Cerebellum (tissue), 5 donors: ENCODE results near the genes GIMAP1, ATG9B and CDK5.

GRCh38 chr7:150109534-150110089, 213.5 kb upstream of the LRRC61 start:
- PRO-cap, 3 experiments = no peak in any of the 3 experiments
- RAMPAGE, long total RNA = no peak

GRCh38 chr7:150277434-150278217, 45.5 kb upstream of the LRRC61 start:
- PRO-cap, 3 experiments = no peak in any of the 3 experiments
- RAMPAGE, long total RNA = no peak

DNA sequence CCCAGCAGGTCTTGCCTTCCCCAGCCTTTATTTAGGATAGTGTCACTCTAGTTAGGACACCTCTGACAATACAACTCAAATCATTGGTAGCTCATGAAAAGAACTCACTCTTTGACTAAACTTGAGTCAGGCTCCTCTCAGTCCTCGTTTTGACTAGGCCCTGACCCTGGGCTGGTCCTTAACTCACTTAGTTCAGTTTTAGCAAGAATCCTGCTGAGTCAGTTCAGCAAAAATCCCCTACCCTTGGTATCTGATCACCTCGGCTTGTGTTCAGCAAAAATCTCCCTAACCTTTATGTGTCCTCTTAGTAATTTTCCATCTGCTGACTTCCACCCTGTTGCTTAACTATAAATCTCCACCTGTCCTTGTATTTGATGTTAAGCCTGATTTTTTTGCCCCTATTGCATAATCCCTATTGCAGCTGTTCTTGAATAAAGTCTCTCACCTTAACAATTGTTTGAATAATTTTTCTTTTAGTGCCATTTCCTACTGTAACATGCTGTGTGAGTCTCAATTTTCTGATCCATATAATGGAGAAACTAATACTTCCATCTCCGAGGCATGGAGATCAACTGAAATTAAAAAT, 2.2 kb upstream of the LRRC61 start:
- PRO-cap, 3 experiments = no peak in any of the 3 experiments
- RAMPAGE, long total RNA = no peak

DNA sequence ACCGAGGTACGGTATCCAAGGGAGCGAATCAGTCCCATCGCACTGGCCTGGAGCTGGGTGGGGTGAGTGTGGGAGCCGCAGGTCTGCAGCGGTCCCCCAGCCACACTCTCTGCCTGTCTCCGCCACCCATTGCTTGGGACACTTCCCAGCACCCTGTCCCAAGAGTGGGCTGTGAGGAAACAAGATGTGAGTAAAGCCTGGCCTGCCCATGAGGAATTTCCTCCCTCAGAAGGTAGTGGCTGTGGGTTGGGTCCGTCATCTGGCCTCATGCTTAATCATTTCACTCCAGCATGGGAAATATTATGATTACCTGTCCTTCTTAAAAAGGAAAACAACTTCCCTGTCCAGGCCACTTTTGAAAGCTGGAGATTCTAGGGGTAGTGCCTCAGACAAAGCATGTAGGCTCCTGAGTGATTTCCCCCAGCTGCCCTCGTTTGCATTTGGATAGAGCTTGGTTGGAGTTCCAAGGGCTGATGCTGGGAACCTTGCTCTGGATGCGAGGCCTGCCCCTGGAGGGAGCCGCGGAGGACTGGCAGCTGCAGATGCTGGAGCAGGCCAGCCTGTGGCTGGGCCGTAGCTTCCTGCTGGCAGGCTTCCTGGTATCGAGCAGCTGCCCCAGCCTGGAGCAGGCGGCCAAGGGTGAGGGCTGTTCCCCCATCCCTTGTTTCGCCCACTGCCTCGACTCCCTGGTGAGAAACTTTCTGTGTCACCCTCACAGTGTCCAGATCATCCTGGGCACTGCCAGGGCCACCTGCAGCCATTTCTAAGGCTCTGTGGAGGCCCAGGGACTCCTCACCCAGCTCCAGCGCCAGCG, 6.3 kb upstream of the ACTR3C start:
- PRO-cap, 3 experiments = no peak in any of the 3 experiments
- RAMPAGE, long total RNA = no peak

DNA sequence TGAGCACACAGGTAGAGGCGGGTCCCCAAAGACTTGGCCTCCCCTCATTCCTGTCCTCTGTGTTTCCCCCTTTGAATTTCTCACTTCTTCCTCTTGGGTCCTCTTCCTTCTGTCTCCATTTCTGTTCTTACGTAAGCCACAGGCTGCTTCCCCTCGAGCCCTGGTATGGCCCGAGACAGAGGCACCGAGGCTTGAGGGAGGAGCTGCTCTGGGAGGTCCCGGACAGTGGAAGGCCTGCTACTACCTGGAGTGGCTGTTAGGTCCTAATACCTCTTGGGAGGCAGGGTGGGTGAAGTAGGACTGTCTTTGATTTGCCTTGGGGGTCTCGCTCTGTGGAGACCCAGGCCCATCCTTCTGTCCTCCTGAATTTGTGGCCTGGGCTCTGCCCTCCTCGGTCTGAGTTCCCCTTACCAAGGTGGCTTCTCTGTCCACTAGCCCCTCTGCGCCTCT, 5.5 kb downstream of the ZNF775 start:
- PRO-cap, 3 experiments = no peak in any of the 3 experiments
- RAMPAGE, long total RNA = no peak

- PRO-cap, 3 experiments = no peak in any of the 3 experiments
- RAMPAGE, long total RNA = no peak
Observed at GRCh38 chr7:150402140-150402567, 3.3 kb upstream of the ENSG00000284691 start.

DNA sequence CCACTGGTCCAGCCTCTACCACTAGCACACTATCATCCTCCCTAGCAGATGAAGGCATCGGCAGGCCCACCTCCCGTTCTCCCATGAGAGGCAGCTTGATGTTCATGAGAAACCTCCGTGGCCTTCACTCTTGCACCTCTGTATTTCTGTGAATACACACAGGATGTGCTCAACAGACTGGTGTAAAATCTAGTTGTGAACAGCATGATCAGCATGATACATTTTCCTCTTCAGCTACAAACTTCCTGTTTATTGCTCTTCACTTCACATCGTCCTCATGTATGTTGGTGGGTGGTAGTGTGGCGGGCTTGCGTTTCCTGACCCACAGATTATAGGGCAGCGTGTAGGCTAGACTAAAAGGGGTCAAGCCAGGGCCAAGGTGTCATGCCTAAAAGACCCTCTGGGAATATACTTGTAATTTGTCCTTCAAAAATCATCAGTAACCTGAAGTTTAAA, 31.1 kb downstream of the GIMAP8 start:
- PRO-cap, 3 experiments = no peak in any of the 3 experiments
- RAMPAGE, long total RNA = no peak

GRCh38 chr7:150483939-150484654, 30.6 kb upstream of the GIMAP7 start:
- PRO-cap, 3 experiments = no peak in any of the 3 experiments
- RAMPAGE, long total RNA = no peak

DNA sequence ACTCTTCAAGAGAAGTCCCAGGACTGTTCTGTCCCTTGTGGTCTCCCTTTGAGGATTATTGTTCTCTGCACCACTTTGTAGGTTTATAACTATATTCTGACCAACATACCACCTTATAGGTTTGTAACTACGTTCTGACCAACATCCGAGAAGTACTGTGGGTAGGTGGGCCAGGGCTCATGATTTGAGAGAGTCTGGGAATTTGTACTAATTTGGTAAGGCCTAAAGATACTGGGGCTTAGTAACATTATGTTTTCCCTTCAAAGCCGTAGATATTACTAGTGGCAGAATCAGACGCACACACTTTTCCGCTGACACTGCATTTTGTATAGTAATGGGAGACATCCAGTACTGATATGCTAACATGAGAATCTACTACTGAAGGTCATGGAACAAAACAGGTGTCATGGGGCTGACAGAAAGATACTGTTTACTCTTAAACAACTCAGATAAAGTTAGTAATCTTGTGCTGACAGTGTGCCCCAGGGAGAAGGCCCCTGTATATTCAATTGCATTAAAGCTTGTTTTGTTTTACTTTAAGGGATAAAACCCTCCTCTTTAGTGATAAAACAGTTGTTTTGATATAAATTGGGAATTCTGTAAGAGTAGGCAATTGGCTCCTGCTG, 11.1 kb upstream of the GIMAP7 start:
- PRO-cap, 3 experiments = no peak in any of the 3 experiments
- RAMPAGE, long total RNA = no peak

DNA sequence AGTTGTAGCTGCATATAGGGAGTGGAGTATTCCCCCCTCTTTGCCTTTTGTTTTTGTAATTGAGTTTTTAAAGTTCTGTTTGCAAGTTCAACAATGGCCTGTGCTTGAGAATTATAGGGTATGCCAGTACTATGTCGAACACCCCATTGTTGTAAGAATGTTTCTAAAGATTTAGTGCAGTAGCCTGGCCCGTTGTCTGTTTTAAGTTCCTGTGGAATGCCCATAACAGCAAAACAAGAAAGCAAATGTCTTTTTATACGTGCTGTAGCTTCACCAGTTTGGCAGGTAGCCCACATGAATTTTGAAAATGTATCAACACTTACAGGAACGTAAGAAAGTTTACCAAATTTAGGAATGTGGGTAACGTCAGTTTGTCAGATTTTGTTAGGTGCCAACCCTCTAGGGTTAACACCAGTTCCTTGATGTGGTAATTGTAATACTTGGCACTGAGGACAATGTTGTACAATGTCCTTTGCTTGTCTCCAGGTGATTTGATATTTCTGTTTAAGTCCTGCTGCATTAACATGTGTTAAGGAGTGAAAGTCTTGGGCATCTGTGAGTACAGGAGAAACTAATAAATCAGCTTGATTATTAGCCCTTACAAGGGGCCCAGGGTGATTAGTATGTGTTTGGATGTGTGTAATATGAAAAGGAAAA, 3.2 kb upstream of the GIMAP4 start:
- PRO-cap, 3 experiments = no peak in any of the 3 experiments
- RAMPAGE, long total RNA = no peak

- PRO-cap, 3 experiments = no peak in any of the 3 experiments
- RAMPAGE, long total RNA = no peak
Observed at GRCh38 chr7:150665698-150666318, 19.7 kb upstream of the GIMAP2 start.

GRCh38 chr7:150676653-150677048, 8.9 kb upstream of the GIMAP2 start:
- PRO-cap, 3 experiments = no peak in any of the 3 experiments
- RAMPAGE, long total RNA = no peak

DNA sequence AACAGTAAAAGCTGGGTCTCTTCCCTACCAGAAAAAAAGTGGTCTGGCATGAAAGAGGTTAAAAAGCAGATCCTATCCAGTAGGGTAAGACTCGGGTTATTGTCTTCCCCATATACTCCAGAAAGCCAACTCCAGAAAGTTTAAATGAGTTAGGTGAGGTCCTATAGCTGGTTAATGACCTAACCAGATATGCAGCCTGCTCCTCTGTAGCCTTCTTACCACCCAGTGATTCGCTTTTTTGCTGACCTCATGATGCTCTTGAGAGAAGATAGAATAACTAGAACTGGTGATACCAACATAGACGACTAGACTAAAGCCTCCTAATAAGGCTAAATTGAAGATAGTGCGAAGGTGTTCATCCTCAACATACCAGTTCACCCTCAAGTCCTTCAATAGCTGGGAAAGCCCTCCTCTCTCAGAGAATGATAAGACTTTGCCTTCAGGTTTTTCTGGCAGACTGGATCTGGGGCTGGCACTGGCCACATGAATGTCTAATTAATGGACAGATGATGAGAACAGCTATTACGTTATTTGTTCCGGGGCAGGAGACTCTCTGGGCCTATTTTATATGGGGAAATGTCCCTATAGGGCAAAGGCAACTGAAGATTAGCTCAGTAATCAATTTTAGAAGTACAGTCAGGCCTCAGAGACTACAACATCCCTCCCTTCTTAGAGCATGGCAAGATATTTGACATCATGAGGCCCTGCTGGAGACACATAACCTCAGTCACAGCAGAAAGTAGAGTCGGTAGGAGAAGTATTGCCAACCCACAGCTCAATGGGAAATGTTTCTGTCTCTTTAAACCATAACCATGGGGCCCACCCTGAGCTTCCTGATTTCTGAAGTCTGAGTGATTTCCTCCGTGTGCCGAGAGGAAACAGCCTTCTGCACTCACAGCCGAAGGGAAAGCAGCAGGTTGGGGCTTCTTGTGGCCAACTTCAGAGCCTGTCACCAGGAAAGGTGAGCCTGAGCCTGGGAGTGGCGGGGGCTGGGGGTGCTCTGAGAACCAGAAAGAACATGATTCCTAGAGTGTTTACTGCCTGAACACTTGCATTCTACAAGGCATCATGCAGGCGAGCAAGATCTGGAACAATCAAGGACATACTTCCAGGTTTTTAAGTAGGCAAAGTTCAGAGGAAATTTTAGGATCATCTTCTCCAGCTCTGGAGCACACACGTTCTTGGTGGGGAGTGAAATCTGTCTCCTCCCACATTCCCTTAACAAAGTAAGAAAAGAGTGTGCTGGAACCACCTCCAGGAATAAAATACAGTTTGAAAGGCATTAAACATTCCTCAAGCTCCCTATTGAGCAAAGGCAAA, at the start of gene GIMAP1:
Gene GIMAP1, plus strand, starts transcription at position 884 of the 1,320 bp plus-strand sequence.
- PRO-cap, 3 experiments = peak in 2 of 3 experiments; most common plus-strand start position 891 of the sequence (in 1)
- RAMPAGE, long total RNA = no peak

- PRO-cap, 3 experiments = no peak in any of the 3 experiments
- RAMPAGE, long total RNA = no peak
Observed at GRCh38 chr7:150945802-150946390, 32.2 kb downstream of the KCNH2 start.

GRCh38 chr7:150955165-150956253, 22.6 kb downstream of the KCNH2 start:
- PRO-cap, 3 experiments = no peak in any of the 3 experiments
- RAMPAGE, long total RNA = no peak

DNA sequence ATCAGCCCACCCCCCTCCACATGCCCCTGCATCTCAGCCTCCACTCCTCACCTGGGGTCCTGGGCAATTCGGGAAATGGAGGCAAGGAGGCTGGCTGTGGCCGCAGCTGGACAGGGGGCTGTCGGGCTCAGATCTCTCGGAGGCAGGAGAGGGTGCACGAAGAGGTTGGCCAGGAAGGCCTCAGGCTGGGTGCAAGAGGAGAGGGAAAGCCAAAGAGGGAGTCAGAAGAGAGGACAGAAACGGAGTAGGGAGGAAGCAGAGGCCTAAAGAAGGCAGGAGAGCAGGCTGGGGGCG, 7.7 kb downstream of the ATG9B start:
- PRO-cap, 3 experiments = no peak in any of the 3 experiments
- RAMPAGE, long total RNA = no peak

GRCh38 chr7:151017442-151018084, 6.7 kb downstream of the ATG9B start:
- PRO-cap, 3 experiments = no peak in any of the 3 experiments
- RAMPAGE, long total RNA = no peak

DNA sequence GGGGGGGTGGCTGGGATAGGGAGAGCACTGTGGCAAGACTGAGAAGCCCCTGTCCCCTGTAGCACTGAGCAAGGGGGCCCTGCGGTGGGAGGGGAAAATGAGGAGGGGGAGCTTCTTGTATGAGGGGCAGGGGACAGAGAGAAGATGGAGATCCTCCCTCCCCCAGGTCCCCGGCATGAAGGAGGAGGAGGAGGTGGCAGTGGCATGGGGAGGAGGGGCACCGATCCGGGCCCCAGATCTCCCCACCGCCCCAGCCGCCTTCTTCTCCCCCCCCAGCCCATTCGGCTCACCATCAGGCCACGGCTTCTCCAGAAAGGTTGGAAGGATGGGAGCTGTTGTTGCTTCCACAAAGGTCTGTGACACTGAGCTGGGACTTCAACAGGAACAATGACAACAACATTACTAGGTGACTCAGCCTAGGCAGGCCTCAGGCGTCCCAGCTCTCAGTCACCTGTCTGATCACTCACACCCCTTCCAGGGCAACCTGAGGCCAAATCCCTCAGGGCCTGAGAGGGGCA, at the start of gene ATG9B:
Gene ATG9B, minus strand, starts transcription at position 364 of the 518 bp plus-strand sequence.
- PRO-cap, 3 experiments = no peak in any of the 3 experiments
- RAMPAGE, long total RNA = no peak

DNA sequence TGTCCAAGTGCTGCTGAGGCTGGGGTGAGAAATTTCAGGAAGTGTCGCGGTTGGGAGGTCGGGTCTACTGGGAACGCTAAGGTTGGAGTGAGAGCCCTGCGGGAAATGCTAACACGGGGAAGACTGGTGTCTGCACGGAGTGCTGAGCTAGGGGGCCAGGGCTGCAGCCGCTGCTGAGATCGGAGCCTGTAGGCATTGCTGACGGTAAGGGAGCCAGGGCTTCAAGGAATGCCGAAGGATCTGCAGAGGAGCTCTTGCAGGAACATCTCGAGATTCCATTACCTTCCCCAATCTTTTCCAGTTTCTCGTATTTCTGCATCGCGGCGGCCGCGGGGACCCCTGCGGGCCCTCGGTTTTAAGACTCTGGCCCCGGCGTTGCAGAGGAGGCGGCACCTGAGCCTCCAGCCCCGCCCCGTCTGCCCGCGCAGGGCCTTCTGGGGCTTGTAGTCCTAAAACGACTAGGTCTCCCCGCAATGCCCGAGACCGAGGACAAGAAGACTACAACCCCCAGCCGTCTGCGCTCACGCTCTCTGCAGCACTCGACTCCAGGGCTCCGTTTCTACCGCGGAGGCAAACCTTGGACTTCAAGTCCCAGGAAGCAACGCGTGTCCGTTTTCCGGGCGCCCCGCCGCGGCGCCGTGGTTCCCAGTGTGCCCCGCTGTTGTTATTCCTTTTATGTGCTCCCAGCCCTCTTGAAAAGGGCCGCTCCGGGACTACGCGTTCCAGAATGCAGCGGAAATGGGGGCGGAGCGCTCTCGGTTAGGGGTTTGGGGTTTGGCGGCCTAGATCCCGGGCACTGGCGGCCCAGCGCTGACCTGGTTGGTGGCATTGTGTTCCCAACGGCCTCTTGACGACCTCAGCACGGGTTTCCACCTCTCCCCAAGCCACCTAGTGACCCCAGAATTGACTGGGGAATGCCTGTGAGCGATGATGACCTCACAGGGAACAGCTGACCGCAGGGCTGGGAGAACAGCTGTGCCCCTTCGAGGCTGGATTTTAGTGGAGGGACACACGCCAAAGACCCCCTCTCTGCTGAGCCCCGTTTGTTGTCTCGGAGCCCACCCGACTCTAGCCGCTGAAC, at the start of gene CDK5:
Gene CDK5, minus strand, starts transcription at position 368 of the 1,081 bp plus-strand sequence.
- PRO-cap, 3 experiments = peak in 3 of 3 experiments; most common plus-strand start position 725 of the sequence (in 3); most common minus-strand start position 365 of the sequence (in 2)
- RAMPAGE, long total RNA = start-site peak on the minus strand centred at position 359 of the sequence, 60 bp wide, 179 and 148 reads in 2 replicates

- PRO-cap, 3 experiments = no peak in any of the 3 experiments
- RAMPAGE, long total RNA = no peak
Observed at GRCh38 chr7:151073991-151074804, 6.4 kb downstream of the FASTK start.